Lung (tissue), 4 donors: ENCODE results near the genes RHOF and B3GNT4.

GRCh38 chr12:121776856-121777136 lies 16.7 kb downstream of the RHOF start:
- PRO-cap: no peak
- RAMPAGE, long total RNA: no peak
- RRBS: no CpG with 5 or more reads among the region's 5 CpGs

GRCh38 chr12:121787713-121788152 lies 5.8 kb downstream of the RHOF start:
- PRO-cap: no peak
- RAMPAGE, long total RNA: no peak
- RRBS: no CpG with 5 or more reads among the region's 4 CpGs

DNA sequence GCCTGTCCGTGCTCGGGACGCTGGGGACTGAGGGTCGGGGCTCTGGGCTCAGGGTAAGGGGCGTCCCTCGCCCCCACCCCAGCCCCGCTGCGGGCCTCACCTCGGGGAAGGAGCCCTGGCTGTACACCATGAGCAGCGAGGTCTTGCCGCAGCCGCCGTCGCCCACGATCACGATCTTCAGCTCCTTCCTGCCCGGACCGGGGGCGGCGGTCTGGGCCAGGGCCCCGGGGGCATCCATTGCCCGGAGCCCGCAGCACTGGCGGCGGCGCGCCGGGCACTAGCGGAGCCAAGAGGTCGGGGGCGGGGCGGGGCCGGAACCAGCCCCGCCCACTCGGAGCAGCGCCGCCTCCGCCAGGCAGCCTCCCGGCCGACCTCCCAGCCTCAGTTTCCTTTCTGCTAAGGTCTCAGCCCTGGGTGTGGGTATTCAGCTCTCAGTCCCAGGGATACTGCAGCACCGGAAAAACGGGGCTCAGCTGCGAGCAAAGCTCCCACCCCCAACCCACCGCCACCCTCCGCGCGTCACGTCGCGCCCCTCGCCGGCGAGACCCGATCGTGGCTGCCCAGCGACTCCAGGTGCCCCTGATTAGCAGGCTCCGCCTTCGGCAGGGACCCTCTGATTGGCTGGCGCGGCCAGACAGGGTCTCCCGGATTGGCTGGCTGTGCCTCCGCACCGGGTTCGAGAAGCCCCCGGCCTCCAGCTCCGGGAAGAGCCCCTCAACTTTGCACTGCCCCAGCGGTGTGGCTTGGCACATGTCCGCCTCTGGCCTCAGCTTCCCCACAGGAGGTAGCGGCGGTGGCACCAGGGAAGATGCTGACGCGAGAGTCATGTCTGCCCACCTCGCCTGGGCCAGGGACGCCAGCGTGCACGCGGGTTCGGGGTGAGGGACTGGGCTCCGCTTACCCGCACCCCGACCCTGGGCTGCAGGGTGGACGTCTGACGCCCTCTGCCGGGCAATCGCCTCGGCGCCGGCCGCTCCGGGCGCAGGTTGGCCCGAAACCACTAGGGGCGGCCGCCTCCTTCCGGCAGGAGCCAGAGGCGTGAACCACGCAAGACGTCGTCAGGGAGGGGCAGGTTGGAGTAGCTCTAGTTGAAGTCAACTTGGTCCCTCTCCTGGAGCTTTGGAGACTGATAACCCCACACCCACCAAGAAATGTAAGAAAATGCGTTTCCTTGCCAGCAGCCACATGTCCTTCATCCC lies at the start of gene RHOF:
Gene RHOF (minus strand): TSS at position 293 of the 1,199 bp plus-strand sequence.
- PRO-cap: unidirectional peak, minus-strand start at position 261 of the sequence
- RAMPAGE, long total RNA: no peak
- RRBS: 2% methylated on average over 37 of the region's 100 CpGs

GRCh38 chr12:121800441-121800802 lies 3.4 kb upstream of the SETD1B start:
- PRO-cap: no peak
- RAMPAGE, long total RNA: no peak
- RRBS: 1% methylated on average over 44 of the region's 59 CpGs

- PRO-cap: no peak
- RAMPAGE, long total RNA: no peak
- RRBS: under 1% methylated on average over 29 of the region's 66 CpGs
Measured at GRCh38 chr12:121800803-121801654, 2.8 kb upstream of the SETD1B start.

- PRO-cap: no peak
- RAMPAGE, long total RNA: no peak
- RRBS: no CpG with 5 or more reads among the region's 14 CpGs
Measured at GRCh38 chr12:121806294-121806911, 2.6 kb downstream of the SETD1B start.

GRCh38 chr12:121819884-121820213 lies 16.0 kb downstream of the SETD1B start:
- PRO-cap: no peak
- RAMPAGE, long total RNA: no peak
- RRBS: 82% methylated on average over 6 of the region's 11 CpGs

DNA sequence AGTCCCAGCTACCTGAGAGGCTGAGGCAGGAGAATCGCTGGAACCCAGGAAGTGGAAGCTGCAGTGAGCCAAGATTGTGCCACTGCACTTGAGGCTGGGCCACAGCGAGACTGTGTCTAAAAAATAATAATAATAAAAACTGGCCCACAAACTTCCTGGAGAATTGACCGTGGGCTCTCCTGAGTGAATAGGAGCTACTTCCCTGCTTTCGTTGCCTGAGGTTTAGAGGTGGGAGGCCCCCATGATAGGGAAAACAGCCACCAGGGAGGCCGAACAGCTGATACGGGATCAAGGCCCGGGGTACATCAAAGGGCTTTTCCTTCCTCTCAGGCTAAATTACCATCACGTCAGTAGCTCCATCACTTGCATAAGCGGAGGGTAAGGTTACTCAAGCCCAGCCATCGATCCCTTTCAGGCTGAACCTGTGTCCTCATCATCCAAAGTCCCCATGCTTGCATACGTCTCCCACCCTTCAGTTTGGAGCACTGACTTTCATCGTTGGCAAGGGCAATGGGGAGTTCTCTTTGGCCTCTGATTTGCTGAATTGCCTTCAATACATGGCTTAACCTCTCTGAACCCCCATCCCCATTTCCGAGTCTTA lies 12.3 kb upstream of the PSMD9 start:
- PRO-cap: no peak
- RAMPAGE, long total RNA: no peak
- RRBS: no CpG with 5 or more reads among the region's 13 CpGs

- PRO-cap: no peak
- RAMPAGE, long total RNA: no peak
- RRBS: 97% methylated on average over 4 of the region's 11 CpGs
Measured at GRCh38 chr12:121963251-121963695, 44.9 kb downstream of the CFAP251 start.

DNA sequence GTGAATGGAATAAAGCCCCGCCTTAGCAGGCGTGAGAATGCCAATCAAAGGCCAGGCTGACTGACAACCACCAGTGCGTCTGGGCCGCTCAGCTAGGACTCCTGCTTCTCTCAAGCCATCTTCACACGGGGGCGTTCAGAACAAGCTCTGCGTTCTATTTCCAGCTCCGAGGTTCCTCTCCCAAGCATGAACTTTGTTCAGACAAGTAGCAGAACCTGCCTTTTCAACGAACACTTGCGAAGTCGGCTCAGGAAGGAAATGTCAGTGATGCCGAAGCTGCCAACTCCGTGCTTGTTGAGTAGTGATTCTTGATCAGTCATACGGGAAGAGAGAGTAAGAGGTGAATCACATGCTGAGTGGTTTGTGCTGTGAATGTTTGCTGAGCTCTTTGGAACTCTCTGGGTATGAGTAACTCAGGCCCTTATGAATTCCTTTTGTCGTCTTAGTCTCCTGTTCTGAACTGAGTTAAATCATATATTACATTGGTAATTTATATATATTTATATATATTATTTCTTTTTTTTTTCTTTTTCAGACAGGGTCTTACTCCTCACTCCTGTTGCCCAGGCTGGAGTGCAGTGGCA lies 29.5 kb upstream of the BCL7A start:
- PRO-cap: no peak
- RAMPAGE, long total RNA: no peak
- RRBS: no CpG with 5 or more reads among the region's 15 CpGs

GRCh38 chr12:122013491-122014488 lies 7.9 kb upstream of the BCL7A start:
- PRO-cap: no peak
- RAMPAGE, long total RNA: no peak
- RRBS: 82% methylated on average over 2 of the region's 20 CpGs

- PRO-cap: no peak
- RAMPAGE, long total RNA: no peak
- RRBS: no CpG with 5 or more reads among the region's 13 CpGs
Measured at GRCh38 chr12:122097901-122098827, 19.6 kb downstream of the MLXIP start.

DNA sequence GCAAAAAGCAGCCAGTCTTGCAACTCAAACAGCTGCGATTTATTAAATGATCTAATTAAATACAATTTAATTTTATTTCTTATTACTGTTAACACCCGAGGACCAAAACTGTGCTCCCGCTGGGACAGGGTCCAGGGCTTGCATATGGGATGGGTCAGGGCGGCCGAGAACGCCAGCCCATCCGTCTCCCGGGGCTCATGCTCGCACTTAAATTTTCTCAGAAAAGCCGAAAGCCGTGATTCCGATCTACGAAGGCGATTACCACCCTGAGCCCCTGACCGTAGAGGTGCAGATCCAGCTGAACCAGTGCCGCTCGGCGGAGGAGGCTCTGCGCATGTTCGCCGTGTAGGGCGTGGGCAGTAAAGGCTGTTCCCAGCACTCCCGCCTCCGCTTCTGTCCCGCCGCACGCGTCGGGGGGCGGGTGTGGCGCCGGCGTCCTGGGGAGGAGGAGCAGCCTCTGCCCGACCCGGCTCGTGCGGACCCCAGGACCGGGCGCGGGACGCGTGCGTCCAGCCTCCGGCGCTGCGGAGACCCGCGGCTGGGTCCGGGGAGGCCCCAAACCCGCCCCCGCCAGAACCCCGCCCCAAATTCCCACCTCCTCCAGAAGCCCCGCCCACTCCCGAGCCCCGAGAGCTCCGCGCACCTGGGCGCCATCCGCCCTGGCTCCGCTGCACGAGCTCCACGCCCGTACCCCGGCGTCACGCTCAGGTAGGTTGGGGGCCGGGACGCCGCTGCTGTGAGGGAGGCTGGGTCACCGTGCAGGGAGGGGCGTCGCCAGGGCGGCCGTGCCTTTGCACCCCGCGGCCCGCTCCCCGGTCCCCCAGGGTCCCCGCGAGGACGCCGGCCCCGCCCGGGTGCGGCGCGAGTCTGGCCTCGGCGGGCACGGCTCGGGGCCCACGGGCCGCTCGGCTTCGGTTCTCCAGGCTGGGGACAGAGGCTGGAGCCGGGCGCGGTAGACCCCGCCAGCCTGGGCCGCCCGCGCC lies at the start of gene B3GNT4:
Gene B3GNT4 (plus strand): TSS at position 616 of the 983 bp plus-strand sequence.
- PRO-cap: no peak
- RAMPAGE, long total RNA: no peak
- RRBS: under 1% methylated on average over 25 of the region's 102 CpGs

GRCh38 chr12:122383310-122383674 lies 39.2 kb downstream of the CLIP1 start:
- PRO-cap: no peak
- RAMPAGE, long total RNA: no peak
- RRBS: no CpG with 5 or more reads among the region's 7 CpGs

DNA sequence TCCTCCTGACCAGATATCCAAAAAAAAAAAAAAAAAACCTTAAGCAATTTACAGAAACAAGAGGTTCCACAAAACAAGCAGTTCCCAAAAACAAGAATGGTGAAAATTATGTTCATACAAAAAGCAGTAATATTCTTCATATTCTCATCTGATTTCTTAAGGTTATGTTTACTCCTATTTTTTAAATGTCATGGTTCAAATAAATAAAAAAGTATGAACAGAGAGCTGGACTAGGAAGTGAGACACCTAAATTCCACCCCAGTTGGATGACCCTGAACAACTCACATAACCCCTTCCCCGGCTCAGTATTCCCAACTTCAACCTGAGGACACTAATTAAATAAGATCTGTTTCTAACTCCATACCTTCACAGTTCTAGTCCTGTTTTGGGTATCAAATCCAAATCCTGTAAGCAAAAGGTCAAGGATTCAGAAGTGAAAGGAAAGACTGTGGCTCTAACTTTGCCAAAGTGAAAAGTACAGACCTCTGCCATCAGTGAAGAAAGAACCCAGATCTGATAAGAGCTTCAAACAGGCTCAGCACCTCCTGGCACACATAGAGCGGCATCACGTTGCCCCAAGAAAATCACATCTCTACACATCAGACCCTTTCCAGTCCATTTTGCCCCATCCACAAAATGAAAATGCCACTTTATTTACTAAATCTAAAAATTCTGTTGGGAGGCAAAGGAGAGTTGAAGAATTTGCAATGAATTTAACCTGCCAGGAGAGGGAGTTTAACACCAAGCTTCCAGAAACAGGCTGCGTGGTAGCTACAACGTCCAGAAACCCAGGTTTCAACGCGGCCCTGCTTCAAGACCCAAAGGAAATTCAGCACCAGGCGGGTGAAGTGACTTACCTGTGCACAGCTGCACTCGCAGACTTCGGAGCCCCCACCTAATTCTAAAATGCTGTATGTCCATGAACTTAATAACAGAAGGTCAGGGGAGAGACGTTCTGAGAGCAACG lies 23.3 kb downstream of the CLIP1 start:
- PRO-cap: no peak
- RAMPAGE, long total RNA: no peak
- RRBS: no CpG with 5 or more reads among the region's 12 CpGs

DNA sequence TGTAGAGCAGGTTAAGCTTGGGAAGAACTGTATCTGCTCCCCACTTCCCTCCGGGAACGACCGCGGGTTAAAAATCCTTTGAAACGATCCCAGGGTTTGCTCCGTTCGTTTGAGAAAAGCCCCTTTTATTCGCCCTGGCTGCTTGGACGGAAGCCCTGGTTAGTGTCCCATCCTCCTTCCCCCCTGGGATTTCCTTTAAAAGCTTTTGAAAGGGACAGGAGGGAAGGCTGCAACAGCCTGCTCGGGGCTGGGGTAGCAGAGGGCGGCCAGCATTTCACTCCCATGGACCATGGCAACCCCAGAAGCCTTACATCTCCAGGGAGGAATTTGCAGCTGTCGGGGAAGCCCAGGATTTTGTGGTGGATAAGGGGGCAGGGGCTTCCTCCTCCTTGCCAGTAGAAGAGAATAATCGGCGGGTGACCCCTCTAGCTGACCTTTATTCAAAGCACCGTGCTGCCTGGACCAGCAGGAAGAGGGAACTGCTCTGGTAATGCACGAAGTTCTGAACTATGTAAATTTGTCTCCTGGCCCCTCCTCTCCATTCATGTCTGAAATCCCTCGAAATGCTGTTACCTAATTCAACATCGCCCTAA lies 831 bp upstream of the CLIP1 start:
- PRO-cap: unidirectional peak, minus-strand start at position 481 of the sequence
- RAMPAGE, long total RNA: no peak
- RRBS: no CpG with 5 or more reads among the region's 18 CpGs

- PRO-cap: no peak
- RAMPAGE, long total RNA: no peak
- RRBS: no CpG with 5 or more reads among the region's 19 CpGs
Measured at GRCh38 chr12:122516627-122517487, 9.9 kb downstream of the RSRC2 start.

DNA sequence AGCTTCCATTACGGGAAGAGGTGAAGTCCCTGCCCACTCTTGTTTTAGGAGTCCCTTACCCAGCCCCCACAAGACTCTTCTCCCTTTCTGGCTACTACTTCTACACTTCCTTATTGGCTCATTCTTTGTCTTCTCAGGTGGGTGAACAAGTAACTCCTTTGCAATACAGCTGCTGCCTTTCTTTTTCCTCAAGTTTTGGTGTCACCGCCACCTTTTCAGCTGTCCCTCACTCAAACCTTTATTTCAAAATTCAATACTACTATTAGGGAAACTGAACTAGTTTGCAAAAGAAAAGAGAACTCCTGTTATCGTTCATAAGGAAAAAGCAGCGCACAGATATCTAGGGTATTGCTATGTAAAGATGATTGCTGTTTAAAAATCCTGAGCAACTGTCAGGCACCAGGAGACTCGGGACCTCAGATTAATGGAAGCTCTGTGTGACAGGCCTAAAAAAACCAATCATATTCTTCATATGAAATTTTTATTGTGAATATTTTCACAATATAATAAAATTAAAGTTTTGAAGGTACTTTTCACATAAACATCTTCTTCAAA lies 6.0 kb downstream of the RSRC2 start:
- PRO-cap: no peak
- RAMPAGE, long total RNA: no peak
- RRBS: no CpG with 5 or more reads among the region's 5 CpGs

DNA sequence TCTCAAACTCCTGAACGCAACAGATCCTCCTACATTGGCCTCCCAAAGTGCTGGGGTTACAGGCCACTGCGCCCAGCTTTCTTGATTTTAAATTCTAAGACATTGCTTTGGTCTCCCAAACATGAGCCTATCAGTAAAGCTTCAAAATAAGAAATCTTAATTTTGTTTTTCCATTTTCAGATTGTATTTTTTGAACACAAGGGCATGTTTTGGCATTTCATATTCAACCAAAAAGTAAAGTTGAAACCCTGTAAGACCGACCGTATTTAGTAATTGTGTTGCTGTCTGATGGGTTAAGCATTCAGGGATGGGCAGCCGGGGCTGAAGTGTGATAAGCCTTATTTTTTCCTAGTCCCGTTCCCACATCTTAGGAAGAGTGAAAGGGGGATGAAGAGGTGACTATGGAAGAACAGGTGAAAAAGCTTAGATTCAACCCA lies 815 bp upstream of the CCDC62 start:
- PRO-cap: no peak
- RAMPAGE, long total RNA: no peak
- RRBS: no CpG with 5 or more reads among the region's 6 CpGs

- PRO-cap: no peak
- RAMPAGE, long total RNA: no peak
- RRBS: no CpG with 5 or more reads among the region's 14 CpGs
Measured at GRCh38 chr12:122841119-122841503, 5.9 kb downstream of the HIP1R start.